HTR-8/SVneo (cell line): ENCODE measurements around a stretch of chr5.

DNA sequence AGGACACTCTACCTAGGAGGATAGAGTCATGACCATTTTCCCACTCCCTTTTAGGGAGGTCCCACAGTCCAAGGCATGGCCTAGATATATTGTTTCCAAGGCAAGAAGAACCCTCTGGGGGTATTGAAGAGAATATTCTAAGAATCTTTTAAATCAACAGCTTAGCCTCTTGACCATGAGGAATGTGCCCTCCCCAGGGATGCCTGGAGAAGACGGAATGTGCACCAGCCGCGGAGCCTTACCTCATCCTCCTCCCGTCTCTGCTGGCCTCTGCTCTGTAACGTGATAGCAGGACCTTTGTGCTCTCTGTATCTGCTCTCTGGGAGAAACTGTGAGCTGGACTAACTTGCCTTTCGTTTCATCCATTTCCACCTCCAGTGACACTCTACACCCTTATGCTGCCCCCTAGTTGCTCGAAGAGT, 141.3 kb downstream of the NPR3 start:
- RRBS, result no CpG with 5 or more reads among the region's 7 CpGs

GRCh38 chr5:33459647-33460052, 18.9 kb downstream of the TARS1 start:
- RRBS, result no CpG with 5 or more reads among the region's 6 CpGs

DNA sequence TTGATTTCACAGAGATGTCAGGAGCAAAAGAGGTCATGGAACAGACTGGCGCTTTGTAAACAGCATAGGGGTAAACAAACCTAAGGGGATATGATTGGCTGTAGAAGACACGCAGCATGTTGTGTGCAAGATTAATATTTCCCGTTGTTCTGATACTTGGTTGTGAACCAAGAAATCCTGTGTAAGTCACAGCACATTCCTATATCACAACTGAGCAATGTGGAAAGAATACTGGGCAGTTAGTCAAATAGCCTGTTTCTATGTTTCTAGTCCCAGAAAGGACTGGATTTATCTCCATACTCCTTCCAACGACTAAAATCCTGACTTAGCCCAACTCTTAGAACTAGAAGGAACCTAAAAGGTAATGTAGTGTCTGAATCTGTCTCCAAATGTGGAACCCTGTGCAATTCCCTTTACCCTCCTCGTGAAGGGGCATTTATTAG, 3.1 kb downstream of the ADAMTS12 start:
- RRBS, result no CpG with 5 or more reads among the region's 5 CpGs

GRCh38 chr5:34026098-34026536, 16.9 kb downstream of the C1QTNF3 start:
- RRBS, result no CpG with 5 or more reads among the region's 5 CpGs

DNA sequence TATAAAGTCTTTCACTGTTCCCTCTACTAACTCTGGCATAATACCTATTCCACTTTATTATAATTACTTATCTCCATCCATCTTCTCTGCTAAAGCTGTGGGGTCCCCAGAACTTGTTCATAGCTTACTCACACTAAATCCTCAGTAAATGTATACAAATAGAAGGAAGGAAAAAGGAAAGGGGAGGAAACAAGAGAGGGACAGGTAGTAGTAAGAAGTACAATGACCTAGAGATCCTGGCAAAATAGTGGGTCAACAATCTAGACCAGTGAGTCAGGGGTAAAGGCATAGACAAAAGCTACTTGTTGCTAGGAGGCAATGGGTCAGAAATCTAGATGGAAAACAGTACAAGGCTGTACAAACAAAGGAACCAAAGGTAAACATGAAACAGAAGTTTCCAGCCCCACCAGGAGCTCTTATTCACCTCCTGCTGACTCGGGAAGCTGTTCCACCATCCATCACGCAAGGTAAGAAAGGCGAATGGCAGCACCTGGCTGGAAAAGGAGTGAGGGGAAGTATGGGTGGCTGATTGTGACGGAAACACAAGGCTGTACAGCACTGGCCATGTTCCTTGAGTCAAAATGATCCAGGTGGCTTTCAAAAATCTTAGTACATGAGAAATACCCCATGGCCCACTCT, 70.6 kb upstream of the RAI14 start:
- RRBS, result no CpG with 5 or more reads among the region's 4 CpGs

GRCh38 chr5:34655187-34655997, 736 bp upstream of the RAI14 start:
- RRBS, result no CpG with 5 or more reads among the region's 19 CpGs

GRCh38 chr5:34709727-34710418, 53.7 kb downstream of the RAI14 start:
- RRBS, result no CpG with 5 or more reads among the region's 7 CpGs

DNA sequence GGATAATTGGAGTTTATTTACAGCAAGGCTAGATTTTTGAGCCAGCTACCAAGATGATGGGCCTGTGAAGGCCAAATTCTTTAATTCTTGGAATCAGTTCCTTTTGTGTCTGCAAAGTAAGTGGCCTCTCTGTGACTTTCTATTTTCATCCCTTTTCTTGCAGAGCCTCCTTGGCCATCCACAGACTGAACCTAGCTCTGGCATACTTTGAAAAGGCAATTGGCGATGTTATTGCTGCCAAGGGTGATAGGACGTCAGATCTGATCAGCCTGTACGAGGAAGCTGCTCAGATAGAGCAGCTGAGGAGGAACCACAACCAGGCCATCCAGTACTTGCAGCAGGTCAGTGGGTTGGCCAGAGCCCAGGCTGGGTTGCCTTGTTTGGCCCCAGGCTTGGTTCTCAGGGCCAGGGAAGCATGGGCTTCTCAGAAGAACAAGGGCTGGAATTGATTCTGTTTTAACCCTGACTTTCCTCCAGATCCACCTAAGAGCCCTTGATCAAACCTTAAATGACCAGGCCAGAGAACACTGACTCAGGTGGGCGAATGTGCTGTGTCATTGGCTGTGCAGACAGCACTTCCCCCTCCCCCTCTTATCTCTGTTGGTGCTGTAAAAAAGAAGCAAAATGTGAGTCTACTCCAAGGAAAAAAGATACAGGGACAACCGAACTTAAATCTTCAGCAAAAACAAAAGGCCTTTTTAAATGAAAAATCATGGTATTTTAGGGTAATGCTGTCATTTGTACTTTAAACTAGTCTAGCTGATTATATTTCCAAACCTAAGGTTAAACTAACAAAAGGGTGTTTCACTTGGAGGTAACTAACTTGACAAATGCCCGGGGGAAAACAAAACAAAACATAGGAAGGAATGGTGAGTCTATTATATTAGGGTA, 28.0 kb downstream of the TTC23L start:
- RRBS, result no CpG with 5 or more reads among the region's 6 CpGs

GRCh38 chr5:34914610-34915419, 489 bp downstream of the RAD1 start:
- RRBS, result under 1% methylated on average over 8 of the region's 44 CpGs

GRCh38 chr5:34923750-34924520, 5.4 kb upstream of the DNAJC21 start:
- RRBS, result no CpG with 5 or more reads among the region's 3 CpGs

DNA sequence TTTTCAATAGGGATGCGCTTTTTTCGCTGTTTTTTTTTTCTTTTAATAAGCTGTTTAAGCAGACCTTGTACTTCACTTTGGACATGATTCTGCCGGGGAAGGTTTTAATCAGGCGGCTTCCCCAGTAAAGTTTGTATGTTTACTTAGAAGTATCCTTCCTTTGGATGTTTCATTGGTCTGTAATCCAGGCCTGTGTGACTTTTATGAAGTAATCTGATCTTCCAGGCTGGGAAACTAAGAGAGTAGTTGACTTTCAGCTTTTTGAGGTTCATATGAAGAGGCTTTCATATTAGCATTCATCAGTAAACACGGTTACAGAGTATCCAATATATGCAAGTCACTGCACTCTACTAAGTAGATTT, 1.0 kb downstream of the DNAJC21 start:
- RRBS, result no CpG with 5 or more reads among the region's 5 CpGs

- RRBS, result no CpG with 5 or more reads among the region's 3 CpGs
These were observed 1.9 kb downstream of the PRLR start for GRCh38 chr5:35228208-35228904.

DNA sequence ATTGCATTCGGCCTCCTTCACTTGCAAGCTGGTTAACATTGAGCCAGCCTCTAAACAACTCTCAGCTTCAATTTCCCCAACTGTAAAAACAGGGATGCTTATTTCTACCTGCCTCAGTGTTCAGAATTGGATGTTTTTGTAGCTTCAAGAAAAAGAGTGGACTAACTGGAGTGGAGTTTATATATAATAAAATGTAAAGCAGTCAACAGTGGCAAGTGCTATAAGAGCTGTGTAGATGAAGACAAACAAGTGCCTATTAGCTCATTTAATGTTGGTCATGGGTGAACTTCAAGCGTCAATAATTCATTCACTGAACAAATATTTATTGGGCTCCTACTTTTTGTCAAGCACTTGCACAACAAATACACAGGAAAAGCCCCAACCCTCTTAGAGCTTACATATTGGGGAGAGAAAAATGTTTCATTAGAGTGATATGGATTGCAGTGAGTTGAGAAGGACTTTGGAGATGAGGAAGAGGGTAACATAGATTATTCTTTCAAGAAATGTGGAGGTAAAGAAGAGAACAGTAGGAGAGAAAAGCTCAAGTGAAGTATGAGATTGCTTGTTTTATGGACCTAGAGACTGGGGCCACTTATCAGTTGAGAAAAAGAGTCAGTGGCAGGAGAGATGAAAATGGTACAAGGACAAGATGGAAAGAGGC, 25.4 kb downstream of the SPEF2 start:
- RRBS, result no CpG with 5 or more reads among the region's 2 CpGs

DNA sequence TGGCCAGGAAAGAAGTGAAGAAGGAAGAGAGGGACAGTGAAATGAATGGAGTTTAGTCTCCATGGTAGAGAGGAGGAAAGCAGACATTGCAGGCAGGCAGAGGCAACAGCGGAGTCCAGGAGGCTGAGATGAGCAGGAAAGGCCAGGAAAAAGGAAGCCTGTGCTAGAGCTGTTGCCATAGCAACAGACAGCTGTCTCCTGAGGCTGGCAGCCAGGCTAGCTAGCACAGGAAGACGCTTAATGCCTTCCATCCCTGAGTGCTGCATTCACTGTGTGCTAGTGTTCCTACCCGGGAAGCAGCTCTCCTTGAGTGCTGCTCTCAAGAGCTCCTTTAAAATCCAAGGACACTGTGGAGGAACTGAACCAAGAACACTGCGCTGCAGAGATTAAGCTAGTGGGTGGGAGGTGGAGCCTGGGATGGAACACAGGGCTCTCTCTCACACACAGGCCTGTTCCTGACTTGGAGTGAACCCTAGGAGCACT, 53.5 kb upstream of the IL7R start:
- RRBS, result no CpG with 5 or more reads among the region's 4 CpGs

DNA sequence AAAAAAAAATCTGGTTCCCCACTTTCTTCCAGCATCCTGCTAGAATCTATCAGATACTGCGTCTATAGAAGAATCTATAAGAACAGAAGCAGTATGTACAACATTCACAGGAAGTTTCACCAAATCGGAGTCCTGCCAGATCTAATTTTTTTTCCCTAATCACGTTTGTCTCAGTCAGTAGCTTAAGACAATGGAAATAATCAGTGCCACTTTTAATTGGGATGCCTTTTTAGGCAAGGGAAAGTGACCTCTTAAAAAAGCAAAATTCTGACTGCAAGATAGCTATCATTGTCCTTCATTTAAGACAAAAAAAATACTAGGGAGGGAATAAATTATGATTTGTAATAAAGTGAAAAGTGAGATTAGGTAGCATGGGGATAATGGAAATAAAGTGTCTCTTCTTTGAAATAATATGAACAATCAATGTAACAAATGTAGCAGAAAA, 3.4 kb downstream of the IL7R start:
- RRBS, result no CpG with 5 or more reads among the region's 3 CpGs

- RRBS, result no CpG with 5 or more reads among the region's 6 CpGs
These were observed 19.7 kb downstream of the IL7R start for GRCh38 chr5:35876152-35876957.

GRCh38 chr5:35924797-35925458, 13.5 kb downstream of the CAPSL start:
- RRBS, result 2% methylated on average over 6 of the region's 21 CpGs

GRCh38 chr5:36152472-36153196, 723 bp downstream of the SKP2 start:
- RRBS, result no CpG with 5 or more reads among the region's 19 CpGs

- RRBS, result no CpG with 5 or more reads among the region's 5 CpGs
These were observed 2.4 kb downstream of the NADK2 start for GRCh38 chr5:36238912-36240180.

DNA sequence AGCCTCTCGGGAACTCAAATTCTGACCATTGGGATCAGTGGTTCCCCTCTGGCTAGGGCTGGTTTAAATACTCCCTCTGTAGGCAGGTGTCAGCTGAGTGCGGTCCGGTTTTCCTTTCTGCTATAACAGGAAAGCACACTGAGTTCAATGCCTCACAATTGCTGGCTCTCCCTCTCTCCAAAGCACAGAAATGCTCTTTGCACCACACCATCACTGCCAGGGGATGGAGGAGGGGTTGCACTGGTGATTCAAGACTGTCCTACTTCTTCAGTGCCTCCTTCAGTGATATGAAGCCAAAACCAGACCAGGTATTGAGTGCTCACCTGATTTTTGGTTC, 22.8 kb upstream of the RANBP3L start:
- RRBS, result no CpG with 5 or more reads among the region's 3 CpGs